ENCODE data around the genes MUC7, ENAM, MOB1B, DCK, PPBP and CXCL3.

DNA sequence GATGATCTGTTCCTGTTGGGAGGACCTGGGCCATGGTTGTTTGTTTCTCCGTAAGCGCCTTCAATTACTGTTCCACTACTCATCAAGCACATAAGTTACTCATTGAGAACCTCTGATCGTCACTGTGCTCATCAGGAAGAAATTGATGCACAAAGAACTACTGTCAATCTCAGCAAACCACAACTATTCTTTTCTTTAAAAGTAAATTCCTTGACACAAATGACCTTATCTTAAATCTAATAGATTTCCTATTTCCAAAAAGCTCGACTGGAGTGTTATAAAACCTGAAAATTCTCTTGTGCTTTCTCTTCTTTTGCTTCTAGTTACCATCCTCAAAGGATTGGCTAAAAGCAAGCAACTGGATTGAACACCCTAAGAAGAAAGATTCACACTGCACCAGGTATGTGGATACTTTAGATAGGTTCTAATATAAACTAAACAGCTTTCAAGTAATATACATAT, at the start of gene MUC7:
Gene MUC7, plus strand, starts transcription at position 306 of the 462 bp plus-strand sequence.
- PRO-cap, result no peak

DNA sequence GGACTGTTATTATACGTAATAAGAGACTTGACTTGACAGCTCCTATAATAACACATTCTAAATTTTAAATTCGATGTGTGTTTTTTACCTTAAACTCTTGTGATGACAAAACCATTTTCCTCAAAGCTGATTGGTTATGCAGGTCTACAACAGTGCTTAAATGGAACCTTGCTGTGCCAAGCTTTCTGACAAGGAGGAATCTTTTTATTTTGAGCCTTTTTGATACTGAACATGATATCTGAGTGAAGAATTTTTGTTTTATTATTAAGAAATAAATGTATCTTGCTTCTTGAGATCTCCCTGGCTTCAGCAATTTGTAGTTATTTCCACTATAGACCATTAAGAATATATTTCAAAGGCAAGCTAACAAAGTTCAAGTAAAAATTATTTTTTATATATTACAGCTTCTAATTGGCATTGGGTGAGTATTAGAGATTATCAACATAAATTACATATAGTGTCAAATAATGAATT, at the start of gene ENAM:
Gene ENAM, plus strand, starts transcription at position 201 of the 474 bp plus-strand sequence.
- PRO-cap, result no peak

- PRO-cap, result no peak
These were observed 15.6 kb upstream of the RUFY3 start for GRCh38 chr4:70706126-70706628.

GRCh38 chr4:70762158-70762799, 40.5 kb downstream of the RUFY3 start:
- PRO-cap, result no peak

- PRO-cap, result bidirectional peak, plus-strand start at chr4:70902369, minus-strand start at chr4:70902170; bidirectional peak, plus-strand start at chr4:70902648, minus-strand start at chr4:70902635; unidirectional peak, minus-strand start at chr4:70902840; unidirectional peak, minus-strand start at chr4:70902966
These were observed at the start of gene MOB1B for GRCh38 chr4:70901790-70902992. MOB1B (plus strand) TSS chr4:70902369.

- PRO-cap, result bidirectional peak, plus-strand start at chr4:70993563, minus-strand start at chr4:70993418; bidirectional peak, plus-strand start at chr4:70993801, minus-strand start at chr4:70993800; bidirectional peak, plus-strand start at chr4:70994009, minus-strand start at chr4:70993976; unidirectional peak, minus-strand start at chr4:70994039; unidirectional peak, minus-strand start at chr4:70994064
These were observed at the start of gene DCK for GRCh38 chr4:70993171-70994281. DCK (plus strand) TSS chr4:70993649.

DNA sequence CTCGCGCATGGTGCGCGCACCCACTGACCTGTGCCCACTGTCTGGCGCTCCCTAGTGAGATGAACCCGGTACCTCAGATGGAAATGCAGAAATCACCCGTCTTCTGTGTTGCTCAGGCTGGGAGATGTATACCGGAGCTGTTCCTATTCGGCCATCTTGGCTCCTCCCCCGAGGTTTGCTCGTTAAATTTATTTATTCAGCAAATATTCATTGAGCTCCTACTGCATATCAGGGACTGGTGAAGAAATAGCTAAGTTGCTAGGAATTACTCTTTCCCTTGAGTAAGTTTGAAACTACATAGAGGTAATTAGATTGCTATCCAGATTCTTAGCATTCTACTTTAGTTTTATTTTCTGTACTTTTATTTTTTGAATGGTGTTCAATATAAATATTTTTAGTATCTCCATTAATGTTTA, 66.2 kb downstream of the DCK start:
- PRO-cap, result no peak

DNA sequence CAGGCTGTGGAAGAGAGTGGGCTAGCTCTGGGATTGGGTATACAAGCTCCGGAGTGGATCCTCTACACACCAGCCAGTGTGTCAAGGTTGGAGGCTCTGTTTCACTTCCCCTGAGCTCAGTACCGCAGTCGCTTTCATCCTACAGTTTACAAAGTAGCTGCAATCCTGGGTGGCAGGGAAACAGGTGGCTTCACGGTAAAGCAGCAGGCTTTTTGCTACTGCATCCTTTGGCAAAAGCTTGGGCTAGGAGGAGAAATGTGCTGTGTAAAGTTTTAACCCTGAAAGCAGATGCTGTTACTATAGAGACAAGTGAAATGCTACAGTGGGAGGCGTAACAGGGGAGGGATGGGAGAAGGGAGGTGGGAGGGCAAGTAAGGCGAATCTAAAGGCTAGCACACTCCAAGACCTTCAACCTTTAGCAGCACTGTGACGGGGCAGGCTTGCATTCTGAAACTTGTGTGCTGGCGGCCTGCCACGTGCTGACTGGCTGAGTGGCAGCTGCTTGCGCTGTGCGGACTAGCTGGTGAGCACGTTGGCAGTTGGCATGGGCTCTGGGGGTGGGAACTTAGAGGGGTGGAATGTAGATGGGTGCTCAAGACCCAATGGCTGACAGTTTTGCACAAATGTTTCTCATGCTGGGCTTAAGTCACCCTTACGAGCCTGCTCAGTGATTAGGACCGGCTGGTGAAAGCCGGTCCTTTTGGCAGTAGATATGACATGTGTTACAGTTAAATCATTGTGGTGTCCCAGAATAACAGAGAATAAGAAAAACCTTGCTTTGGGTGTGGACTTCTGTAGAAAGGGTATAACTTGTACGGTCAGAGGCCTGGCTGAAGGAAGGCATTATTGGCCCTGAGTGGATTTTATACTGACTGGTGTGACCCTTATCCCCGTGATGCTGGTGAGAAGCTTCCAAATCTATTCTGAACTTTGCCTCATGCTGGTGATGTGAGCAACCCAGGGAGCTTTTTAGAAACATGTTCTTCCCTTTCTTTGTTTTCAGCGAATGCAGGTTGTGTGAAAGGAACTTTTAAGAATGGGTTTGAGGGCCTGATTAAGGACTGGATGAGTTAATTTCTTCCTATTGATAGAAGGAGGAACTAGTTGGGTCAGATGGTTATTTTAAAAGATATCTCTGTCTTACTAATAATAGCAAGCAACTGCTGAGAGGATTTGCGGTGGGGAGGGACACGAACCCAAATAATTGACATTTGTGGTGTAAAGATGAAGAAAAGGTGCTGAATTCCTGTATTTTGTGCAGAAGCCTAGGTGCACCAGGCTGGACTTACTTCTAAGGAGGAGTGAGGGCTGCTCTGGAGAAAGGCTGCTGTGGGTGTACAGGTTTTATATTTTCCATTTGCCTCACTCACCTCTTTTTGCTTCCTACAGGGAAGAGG, 44.2 kb downstream of the SLC4A4 start:
- PRO-cap, result no peak

- PRO-cap, result no peak
These were observed 269.7 kb downstream of the SLC4A4 start for GRCh38 chr4:71456734-71457133.

DNA sequence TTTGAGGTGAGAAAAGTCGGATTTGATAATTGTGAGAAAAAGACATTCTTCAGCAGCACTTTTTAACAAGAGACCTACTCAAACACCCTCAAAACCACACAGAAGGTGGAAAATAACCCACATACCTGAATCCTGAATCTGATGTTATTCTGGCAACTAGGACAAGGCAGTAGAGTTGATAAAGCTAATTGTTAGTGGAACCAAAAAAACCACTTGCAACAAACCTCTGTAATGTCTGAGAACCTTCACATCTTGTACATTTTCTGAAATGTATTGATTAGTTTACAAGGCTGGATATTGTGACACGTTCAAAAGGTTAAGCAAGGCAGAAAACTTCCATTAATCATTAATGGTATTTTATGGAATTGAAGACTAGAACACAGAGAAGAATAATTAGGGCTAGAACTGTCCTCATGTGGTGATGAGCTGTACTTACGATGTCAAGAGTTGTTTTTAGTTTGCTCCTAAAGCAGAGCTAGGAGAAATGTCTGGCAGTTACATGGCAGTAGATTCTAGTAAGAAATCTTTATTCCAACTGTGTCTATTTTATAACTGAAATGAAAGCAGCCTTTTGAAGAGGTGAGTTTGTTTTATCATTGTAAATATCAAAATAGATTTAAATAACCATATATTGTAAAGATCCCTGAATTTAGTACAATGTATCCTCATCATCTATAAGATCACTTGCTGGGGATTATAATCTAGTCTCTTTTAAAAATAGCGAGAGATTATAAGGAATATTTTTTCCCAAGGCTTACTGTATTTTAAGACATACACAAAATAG, 12.2 kb downstream of the GC start:
- PRO-cap, result no peak

DNA sequence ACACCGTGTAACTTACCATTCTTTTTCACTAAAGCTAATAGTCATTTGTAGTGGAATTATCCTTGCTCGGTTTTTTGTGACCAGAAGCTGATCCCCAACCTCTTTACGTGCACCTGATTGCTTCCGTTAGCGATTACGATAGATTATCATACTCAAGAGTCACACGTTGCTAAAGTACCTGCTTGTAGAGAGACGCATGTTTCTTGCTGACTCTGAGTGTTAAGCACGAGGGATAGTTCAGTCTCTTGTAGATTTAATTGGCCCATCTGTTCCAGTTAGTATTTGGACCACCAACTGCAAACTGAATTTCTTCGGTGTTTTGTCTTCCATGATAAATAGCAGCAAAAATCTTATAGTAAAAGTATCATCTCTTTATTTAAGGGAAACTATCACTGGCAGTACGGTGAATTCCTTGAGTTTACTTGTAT, 521 bp upstream of the COX18 start:
- PRO-cap, result no peak

DNA sequence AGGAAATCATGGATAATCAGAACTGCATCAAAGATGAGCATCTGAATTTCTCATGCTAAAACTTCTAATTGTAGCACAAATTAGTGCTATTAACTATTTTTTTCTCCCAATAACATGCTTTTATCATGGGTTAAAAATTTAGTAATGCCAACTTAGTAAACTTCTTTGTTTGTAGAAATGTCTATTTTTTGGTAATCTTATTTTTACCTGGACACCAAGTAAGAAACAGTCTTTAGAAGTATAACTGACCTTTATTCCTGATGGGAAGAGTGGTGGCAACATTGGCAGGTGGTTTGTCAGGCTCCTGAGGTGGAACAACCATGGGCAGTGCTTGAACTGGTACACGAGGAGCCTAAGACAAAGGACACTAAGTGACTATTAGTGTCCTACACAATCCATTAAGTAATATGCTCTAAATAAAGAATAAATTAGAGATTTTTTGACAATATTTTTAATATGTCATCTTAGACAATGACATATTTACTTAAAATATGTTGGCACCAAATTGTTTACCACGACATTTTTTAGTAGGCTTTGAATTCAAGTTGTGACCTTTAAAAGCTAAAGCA, 72.1 kb upstream of the COX18 start:
- PRO-cap, result no peak

DNA sequence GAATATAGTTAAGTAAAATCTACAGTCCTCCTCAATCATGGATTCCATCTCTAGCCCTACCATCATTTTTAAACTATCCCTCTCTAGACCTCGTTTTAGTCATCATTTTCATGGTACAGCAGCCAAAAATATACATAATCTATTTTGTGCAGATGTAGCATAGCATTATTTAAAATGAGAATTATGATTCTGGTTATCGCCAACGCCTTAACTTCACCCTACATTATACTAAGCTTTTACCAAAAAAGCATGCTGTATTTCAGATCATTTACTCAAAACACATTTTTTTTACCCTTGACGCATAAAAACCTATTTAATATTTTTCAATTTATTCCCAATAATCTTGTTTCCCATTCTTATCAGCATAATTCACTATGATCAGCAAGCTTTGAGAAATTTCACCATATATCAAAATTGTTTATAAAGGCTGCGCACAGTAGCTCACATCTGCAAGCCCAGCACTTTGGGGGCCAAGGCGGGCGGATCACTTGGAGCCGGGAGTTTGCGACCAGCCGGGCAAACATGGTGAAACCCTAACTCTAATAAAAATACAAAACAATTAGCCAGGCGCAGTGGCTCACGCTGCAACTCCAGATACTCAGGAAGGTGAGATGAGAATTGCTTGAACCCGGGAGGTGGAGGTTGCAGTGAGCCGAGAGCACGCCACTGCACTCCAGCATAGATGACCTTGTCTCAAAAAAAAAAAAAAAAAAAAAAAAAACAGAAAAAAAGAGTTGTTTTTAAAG, 8.5 kb downstream of the ANKRD17 start:
- PRO-cap, result no peak

DNA sequence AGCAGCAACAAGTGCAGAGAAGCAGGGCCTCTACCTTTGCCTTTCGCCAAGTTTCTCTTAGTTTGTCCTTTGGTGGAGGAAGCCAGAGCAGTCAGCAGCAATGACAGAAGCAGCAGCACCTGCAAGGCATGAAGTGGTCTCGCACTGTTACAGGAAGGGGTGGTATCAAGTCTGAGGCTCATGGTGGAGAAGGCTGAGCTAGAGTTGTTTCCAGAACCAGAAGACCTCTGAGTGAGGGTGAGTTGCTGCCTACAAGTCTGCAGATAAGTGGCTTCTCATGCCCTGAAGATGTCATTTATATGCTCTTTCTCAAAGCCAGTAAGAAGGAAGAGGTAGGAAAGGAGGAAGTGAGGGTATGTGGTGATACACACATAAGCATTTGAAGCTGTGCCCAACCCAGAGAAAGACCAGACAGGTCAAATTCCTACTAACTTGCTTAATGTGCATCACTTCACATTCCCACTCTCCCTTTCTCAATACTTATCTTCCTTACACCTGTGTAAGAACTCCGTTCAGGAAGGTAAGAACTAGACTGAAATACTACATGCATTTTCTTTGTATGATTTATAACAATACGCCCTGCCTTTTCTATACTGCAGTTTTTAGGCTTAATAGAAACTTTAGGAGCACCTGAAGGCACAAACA, at the start of gene PPBP:
Gene PPBP, minus strand, starts transcription at position 269 of the 645 bp plus-strand sequence.
- PRO-cap, result no peak

- PRO-cap, result bidirectional peak, plus-strand start at chr4:74038622, minus-strand start at chr4:74038689
These were observed at the start of gene CXCL3 for GRCh38 chr4:74038241-74039372. CXCL3 (minus strand) TSS chr4:74038689.

DNA sequence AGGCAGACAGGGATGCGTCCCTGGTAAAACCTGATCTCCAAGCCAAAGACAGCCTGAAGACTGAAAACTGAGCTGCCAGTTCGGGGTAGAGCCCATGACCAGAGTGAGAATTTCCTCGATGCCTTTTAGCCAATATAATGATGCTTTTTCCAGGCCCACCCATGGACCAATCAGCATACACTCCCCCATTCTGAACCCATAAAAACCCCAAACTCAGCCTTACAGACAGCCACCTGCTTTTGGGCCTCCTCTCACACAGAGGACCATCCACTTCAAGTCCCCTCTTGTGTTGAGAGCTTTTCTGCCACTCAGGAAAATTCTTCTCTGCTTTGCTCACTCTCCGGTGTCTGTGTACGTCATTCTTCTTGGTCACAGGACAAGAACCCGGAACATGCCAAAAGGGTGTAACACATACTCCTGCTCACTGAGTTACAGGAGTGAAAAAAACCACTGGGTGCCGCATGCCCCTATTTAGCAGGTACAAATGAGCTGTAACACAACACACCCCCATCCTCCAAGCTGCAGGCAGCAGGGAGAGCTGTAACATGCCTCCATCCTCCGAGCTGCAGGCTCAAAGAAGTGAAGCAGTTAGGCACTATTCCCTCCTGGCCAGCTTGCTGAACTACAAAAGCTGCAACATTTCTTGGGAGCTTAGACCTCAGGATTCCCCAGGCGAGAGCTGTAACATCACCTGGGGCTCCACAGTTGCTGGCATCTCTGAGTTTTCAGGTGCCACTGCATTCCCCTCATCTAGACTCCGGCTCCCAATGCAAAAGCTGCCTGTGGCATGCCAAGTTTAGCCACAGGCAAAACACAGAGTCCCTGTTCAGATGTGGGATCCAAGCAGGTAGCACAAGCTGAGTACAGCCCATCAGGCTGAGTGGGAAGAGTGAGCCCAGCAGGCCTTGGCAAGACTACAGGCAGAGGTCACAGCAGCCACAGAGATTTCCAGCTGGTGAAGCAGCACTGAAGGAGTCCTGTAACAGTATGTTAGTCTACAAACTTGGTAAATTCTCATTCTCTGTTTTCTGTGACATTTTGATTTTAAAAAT, 13.1 kb upstream of the CXCL2 start:
- PRO-cap, result unidirectional peak, plus-strand start at position 228 of the sequence; unidirectional peak, plus-strand start at position 499 of the sequence

GRCh38 chr4:74114016-74114883, 15.3 kb upstream of the CXCL2 start:
- PRO-cap, result no peak

DNA sequence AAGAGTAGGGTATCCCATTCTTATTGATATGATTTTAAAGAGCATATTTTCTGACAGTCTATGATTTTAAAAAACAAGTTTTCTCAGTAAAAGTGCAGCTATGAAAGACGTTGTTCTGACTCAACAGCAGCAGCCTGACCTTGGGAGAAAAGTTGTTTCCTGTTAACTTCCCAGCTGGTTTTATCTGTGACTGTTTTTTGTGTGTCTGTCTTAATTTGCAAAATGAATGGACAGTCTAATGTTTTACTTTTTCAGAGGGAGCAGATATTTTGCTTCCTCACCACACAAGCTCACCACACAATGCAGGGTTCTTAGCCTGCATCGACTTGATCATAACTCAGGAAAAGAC, 764 bp upstream of the MTHFD2L start:
- PRO-cap, result no peak

- PRO-cap, result no peak
These were observed 73.2 kb downstream of the MTHFD2L start for GRCh38 chr4:74231100-74231534.

- PRO-cap, result no peak
These were observed 84.6 kb downstream of the AREG start for GRCh38 chr4:74529558-74529979.

Data from left lung (tissue), 1 donor.